PC-3 (cell line): ENCODE results near the genes TGFB1 and RPS19.

DNA sequence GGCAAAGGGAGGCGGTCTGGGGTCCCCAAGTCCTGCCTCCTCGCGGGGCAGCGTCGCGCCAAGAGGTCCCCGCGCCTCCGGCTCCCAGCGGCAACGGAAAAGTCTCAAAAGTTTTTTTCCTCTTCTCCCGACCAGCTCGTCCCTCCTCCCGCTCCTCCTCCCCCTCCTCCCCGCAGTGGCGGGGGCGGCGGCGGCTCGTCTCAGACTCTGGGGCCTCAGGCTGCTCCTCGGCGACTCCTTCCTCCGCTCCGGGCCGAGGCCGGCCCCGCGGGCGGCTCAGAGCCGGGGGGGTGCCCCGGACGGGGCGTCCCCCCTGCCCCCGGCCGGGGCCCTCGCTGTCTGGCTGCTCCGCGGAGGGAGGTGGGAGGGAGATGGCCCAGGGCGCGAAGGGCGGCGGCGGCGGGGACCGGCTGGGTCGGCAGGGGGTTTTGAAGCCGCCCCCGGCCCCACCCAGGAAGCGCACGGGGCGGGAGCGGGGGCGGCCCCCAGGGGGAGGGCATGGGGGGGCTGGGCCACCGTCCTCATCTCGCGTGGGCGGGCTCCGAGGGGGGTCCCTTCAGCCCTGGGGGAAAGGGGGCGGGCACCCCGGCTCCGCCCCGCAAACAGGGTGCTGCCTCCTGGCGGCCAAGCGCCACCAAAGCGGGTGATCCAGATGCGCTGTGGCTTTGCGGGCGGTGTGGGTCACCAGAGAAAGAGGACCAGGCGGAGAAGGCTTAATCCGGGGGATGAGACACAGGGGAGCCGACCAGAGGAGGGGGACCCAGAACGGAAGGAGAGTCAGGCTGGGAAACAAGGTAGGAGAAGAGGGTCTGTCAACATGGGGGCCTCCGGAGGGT, at the start of gene TGFB1:
TGFB1 (minus strand) TSS at position 401 of the 836 bp plus-strand sequence.
- RAMPAGE, long total RNA: no peak

DNA sequence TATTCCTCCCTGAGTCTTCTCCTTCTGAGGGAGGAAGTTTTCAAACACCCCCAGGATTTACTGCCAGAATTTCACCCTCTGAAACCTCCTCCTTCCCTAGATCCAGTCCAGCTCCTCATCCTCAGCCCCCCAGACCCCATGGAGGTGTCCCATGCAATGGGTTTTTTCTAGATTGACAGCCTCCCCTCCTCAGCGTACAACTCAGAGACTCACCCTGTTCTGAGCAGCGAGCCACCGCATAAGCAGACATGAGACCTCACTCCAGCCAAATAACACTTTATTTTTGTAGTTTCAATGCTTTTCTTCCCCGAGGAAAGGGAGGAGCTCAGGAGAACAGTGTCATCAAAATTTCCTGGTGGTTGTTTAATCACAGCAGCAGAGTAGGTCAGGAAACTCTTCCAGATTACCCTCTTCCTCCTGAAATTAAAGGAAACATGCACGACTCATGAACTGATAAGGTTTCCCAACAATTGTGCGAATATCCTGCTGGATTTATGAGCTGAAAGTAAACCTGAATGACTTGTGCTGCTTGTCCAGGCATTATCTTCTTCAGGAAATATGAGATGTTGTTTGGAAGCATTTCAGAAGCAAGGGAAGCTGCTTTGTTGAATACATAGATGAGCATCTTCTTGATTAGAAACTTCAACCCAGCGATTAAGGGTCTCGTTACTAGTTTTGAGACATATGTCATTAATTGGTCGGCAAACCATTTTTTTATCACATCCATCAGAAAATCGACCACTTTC, 36.1 kb downstream of the ERICH4 start:
- RAMPAGE, long total RNA: no peak

DNA sequence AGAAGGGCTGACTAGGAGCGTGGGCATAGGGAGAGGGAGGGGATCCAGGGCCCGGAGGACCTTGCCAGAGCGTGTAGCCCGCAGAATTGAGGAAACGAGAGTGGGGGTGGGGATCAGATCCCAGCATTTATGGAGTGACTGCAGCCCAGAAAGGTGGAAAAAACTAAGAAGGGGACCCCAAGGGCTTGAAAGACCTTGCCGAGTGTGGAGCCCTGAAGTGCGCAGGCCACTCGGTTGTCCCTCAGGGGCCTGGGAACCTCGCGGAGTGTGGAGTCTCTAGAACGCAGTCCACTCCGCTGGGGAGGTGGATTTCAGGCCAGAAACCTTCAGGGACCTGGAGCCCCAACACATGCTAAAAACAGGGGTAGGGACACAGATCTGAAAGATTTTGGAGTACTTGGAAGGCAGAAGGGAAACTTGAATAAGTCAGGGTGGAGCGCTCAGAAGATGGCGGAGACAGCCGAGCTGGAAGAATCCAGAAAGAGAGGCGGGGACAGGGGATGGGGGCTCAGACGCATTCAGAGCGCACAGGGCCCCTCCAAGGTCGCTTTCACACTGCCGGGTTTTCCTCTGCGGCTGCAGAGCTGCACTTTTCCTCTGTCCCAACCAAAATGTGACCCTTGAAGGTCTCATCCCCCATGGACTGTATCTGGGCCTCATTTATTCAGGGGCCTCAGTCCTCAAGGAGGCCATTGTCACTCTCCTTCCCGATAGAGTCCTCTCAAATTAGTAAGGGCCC, 56.8 kb downstream of the ERICH4 start:
- RAMPAGE, long total RNA: no peak

DNA sequence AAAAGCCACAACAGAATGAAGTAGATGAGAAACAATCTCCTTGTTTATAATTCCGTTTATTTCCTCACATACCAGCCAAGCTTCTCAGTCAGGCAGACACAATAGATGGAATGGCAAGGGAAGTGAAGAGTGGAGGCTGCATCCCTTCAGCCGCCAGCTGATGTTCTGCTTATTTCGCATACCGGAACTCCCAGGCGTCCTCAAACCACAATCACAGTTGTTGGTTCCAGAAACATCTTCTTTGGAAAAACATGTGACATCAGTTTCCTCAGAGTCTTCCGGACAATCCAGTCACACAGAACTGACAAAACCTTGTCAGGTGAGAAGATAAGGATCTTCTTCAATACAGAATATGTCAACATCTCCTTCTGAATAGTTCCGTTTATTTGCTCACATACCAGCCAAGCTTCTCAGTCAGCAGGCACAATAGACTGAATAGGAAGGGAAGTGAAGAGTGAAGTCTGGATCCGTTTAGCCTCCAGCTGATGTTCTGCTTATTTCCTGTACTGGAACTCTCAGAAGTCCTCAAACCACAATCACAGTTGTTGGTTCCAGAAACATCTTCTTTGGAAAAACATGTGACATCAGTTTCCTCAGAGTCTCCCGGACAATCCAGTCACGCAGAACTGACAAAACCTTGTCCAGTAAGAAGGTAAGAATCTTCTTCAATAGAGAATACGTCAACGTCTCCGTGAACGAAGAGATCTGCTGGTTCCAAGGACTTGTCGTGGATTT, 45.1 kb upstream of the CEACAM21 start:
- RAMPAGE, long total RNA: no peak

DNA sequence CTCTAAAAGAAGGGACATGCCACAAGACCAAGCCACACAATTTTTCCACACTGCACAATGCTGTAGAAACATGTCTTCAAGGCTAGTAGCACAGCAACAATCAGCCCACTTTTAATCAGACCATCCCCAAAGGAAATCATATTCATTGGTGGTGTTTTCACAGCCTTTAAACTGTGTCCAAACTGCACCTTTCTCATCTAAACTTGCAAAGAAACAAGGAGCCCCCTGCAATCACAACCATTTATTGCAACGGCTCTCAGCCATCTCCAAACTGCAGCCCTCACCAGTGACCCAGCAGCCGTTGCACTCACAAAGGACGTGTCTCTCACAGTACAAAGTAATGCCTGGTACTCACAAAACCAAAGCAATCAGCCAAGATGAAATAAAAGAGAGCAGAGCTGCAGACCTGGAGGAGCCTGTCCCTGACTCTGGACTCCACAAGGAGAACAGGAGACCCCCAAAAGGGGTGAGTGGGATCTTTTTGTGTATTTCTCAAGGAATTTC, 20.3 kb upstream of the CEACAM21 start:
- RAMPAGE, long total RNA: no peak

DNA sequence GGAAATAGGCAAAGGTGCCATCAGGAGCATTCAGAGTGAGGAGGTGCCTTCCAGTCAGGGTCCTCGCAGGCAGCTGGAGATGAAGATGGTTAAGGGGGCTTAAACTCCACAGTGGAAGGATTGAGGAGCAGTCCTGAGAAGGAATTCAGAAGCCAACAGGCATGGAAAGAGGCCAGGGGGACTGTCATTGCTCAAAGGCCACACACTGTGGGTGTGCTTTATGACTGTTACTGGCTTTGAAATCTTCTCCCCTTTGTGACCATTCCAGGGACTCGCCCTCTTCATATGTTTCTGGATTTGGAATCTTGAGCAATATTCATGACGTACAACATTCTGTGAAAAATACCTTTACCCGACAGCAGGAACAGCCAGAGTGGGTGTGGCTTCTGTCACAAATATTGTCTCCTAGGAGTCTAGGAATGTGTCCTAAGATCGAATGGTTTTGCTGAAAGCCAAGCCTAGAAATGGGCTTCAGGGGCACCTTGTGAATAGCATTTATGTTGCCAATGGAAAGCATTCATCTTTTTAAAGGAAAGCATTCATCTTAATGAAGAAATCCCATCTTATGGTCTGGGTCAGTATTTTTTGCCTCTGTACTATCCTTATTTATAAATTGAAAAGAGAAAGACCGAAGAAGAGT, 16.5 kb downstream of the CEACAM7 start:
- RAMPAGE, long total RNA: no peak

- RAMPAGE, long total RNA: no peak
Observed at GRCh38 chr19:41714240-41714920, 6.0 kb downstream of the CEACAM5 start.

GRCh38 chr19:41859283-41860365, at the start of gene RPS19:
Gene RPS19 (plus strand): TSS chr19:41860255.
- RAMPAGE, long total RNA: no peak

- RAMPAGE, long total RNA: no peak
Observed at GRCh38 chr19:41883765-41884968, 1.2 kb downstream of the ARHGEF1 start.

DNA sequence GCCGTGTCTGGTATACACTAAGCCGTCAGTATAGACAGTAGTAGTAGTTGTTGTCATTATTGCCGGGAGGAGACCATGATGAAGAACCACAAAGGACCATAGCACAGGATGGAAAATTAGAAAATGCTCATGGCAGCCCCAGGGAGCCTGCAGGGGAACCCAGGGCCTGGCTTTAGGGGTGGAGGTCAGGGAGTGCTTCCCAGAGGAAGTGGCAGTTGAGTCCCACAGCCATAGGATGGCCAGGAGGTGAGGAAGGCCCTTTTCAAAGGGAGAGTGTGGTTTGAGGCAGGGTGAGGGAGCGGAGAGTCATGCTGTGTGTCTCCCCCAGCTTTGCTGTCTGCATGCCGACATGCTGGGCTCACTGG, 8.7 kb downstream of the ARHGEF1 start:
- RAMPAGE, long total RNA: no peak

DNA sequence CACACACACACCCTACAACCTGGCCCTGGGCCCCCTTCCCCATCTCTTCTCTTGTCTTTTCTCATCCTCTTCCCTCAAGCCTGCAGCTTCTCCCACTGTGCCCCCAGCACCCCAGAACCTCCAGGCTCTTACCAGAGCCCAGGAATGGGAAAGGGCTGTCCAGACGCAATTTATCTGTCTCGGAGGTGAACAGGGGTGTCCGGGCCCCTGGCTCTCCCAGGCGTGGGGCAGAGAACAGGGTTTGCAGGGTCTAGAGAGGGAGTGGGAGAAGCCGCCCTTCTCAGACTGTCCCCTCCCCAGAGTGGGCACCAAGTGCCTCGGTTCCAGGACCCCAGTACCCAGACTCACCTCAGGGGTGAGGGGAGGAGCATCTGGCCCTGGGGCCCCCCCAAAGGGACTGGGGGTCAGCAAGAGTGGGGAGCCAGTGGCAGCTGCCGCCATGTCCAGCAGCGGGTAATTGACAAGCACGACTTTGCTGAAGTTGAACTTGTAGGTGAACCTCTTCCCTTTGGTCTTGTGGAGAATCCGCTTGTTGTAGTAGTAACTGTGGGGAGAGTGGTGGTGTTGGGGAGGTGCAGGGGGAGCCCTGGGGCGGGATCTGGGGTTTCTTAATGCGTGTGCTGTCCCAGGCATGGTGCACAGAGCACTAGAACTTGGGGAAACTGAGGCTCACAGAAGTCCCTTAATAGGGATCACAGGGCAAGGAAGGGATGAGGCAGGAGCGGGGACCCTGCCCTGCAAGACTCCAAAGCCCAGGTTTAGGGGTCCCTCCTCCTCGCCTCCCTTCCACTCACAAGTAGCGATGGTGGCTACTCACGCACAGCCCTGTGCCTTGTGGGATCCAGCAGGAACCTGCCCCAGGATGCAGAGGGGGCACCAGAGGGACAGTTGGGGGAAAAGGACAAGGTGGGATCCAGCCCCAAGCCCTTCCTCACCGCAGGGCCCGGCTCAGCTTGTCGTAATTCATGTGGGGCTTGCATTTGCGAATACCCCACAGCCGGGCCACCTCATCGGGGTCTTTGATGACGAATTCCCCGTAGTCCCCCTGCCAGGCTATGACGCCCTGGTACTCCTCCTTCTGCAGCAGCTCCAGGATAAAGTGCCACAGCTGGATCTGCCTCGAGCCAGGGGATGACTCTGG, 19.0 kb downstream of the ERFL start:
- RAMPAGE, long total RNA: no peak

DNA sequence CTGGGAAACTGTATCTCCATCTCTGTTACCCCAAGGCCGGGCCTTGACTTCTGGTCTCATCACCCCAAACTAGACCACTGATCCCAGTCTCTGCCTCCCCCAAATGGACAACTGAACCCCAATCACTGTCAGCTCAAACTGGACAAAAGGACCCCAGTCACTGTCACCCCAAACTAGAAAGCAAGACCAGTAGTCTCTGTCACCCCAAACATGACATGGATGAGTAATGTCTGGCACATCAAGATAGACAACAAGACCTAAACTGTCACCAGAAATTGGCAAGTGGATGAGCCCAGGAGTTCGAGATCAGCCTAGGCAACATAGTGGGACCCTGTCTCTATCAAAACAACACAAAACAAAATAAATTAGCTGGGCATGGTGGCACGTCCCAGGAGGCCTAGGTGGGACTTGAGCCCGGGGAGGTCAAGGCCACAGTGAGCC, 12.1 kb downstream of the RABAC1 start:
- RAMPAGE, long total RNA: no peak

DNA sequence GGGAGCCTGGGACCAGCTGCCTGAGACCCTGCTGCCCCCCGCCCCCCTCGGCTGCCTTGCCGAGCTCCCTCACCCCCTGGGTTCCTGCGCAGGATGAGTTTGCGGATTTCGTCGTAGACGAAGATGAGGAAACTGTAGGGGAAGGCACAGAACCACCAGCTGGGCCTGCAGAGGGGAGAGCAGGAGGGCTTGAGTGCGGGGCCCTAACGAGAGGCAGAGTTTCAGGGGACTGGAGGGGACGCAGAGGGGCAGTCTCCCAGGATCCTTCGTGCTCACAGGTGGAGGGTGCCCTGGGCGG, 8.0 kb upstream of the RABAC1 start:
- RAMPAGE, long total RNA: no peak

DNA sequence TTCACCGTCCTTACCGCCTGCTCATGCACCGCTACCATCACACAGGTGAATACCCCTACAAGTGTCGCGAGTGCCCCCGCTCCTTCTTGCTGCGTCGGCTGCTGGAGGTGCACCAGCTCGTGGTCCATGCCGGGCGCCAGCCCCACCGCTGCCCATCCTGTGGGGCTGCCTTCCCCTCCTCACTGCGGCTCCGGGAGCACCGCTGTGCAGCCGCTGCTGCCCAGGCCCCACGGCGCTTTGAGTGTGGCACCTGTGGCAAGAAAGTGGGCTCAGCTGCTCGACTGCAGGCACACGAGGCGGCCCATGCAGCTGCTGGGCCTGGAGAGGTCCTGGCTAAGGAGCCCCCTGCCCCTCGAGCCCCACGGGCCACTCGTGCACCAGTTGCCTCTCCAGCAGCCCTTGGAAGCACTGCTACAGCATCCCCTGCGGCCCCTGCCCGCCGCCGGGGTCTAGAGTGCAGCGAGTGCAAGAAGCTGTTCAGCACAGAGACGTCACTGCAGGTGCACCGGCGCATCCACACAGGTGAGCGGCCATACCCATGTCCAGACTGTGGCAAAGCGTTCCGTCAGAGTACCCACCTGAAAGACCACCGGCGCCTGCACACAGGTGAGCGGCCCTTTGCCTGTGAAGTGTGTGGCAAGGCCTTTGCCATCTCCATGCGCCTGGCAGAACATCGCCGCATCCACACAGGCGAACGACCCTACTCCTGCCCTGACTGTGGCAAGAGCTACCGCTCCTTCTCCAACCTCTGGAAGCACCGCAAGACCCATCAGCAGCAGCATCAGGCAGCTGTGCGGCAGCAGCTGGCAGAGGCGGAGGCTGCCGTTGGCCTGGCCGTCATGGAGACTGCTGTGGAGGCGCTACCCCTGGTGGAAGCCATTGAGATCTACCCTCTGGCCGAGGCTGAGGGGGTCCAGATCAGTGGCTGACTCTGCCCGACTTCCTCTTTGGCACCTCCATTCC, 4.7 kb downstream of the ZNF574 start:
- RAMPAGE, long total RNA: no peak

DNA sequence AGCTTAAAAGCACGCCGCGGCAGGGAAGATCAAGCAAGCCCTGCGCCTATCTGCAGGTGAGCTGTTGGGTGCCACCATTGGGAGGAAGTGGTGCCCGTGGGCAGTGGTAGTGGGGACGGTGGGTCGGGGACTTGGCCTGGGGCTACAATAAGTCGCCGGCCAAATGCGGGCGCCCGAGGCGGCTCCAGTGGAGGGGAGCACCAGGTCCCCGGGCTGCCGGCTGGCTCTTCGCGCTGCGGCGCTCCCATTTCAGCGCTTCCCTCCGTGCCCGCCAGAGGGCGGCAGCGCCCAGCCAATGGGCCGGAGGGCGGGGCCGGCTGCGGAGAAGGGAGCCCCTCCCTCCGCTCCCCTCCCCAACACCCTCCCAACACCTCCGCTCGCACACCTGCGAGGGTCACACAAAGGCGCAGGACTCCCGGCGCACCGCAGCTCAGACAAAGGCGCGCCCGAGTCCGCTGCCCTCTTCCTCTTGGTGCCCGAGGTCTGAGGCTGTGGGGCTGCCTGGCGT, 781 bp upstream of the POU2F2 start:
- RAMPAGE, long total RNA: no peak

- RAMPAGE, long total RNA: no peak
Observed at GRCh38 chr19:42199256-42200255, 17.9 kb downstream of the DEDD2 start.

DNA sequence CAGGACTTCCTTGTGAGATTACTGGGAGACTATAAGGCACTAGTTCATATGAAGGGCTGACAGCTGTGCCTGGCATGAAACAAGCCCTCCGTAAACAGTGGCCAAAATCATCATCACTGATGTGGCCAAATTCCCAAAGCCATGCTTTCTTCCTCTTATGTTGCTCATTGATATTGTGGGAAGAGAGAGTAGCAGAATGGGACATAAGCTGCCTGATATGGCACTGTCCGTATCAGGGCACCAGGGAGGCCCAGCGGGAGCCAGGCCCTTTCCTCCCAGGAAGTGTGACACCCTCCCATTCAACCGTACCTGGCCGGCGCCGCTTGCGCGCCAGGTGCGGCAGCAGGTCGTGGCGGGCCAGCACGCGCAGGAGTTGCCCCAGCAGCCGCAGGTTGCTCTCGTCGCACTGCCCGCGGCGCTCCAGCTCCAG, 1.1 kb downstream of the DEDD2 start:
- RAMPAGE, long total RNA: no peak

GRCh38 chr19:42224806-42225723, 5.0 kb downstream of the ZNF526 start:
- RAMPAGE, long total RNA: no peak

GRCh38 chr19:42272795-42274115, 4.2 kb downstream of the CIC start:
- RAMPAGE, long total RNA: no peak

GRCh38 chr19:42280873-42281121, 11.7 kb downstream of the CIC start:
- RAMPAGE, long total RNA: no peak